Measurements from ENCODE around the gene TAS2R3.

GRCh38 chr7:140675214-140675861 is 2.6 kb downstream of the ADCK2 start:
- PRO-cap: no peak

- PRO-cap: no peak
Observed at GRCh38 chr7:140725525-140726587, 29.3 kb downstream of the NDUFB2 start.

DNA sequence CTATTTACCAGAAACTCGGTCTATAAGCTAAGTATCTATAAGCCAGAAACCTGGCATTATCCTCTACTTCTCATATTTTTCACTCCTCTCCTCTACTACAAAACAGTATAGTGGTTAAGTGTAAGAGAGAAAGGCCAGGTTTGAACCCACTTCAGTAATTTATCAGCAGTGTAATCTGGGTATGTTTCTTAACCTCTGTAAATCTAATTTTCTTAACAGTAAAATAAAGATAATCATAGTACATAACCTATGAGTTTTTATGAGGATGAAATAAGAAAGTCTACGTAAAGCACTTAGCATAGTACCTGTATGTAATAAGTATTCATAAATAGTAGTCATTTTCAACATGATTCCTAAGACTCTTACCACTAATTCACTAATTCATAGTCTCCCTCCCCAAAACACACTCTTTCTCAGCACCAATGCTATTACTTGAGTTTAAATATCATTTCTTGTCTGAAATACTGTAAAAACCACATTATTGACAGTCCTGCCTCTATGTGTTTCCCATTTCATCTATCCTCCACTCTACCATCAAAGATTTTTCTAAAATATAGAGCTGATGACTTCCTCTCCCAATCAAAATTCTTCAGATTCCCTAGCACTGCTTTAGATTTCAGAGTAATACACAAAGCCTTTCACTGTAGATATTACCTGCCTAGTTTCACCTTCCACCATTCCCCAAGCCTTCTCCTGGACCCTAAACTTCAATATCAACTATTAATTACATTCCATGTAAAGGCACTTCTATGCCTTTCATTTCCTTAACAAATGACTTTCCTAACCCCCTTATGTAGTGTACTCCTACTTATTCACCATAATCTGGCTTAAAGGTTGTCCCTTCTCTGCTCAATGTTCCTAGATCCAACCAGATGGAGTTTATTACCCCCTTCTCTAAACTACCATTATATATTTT is 95.5 kb downstream of the NDUFB2 start:
- PRO-cap: no peak

DNA sequence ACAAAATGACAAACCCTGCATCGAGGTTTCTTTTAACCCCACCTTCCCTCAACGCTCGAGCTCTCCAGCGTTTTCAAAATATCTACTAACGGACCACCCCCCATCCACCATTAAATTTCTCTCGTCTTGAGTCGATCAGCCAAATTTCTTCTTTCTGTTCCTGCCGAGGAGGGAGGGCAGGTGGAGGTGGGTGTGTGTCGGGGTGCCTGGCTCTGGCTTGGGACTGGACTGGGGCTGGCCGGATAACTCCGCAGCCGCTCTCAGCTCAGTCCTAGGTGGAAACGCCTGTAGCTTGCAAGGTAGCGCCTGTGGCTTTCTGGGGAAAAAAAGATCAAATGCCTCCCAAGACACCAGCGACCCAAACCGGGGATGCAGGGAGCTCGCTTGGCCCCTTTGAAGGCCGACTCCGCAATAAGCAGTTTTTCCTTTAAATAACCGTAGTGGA is 2.0 kb upstream of the TMEM178B start:
- PRO-cap: no peak

DNA sequence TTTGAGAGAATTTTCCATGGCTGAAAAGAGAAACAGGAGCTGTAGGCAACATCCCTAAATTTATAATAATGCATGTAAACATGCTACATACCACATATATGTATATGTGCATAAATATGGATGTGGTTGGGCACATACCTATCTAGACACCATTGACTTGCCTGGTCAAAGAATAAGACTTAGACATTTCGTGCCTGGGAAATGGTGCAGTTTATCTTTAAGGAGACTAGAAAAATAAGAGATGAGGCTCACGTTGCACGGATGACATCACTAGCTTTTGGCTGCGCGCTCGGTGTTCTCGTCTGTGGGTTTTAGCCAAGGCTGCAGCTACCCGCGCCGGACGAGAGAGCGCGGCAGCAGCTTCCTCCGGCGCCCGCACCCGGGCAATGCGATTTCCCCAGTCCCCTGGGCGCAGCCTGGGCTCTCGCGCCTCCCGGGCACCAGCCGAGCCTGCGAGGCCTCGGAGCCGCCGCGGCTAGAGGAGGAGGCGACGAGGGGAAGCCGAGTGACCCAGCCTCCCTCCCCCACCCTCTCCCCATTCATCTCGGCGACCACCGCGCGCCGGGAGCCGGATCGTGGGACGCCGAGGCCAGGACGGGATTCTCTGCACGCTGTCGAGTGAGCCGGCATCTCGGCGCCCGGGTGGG is 1.4 kb upstream of the TMEM178B start:
- PRO-cap: unidirectional peak, minus-strand start at position 388 of the sequence

GRCh38 chr7:141072955-141073799 is 687 bp upstream of the TMEM178B start:
- PRO-cap: no peak

- PRO-cap: no peak
Observed at GRCh38 chr7:141554870-141555650, 3.9 kb downstream of the AGK start.

- PRO-cap: no peak
Observed at GRCh38 chr7:141763842-141764304, at the start of gene TAS2R3. Gene TAS2R3 (plus strand): TSS chr7:141764097.

DNA sequence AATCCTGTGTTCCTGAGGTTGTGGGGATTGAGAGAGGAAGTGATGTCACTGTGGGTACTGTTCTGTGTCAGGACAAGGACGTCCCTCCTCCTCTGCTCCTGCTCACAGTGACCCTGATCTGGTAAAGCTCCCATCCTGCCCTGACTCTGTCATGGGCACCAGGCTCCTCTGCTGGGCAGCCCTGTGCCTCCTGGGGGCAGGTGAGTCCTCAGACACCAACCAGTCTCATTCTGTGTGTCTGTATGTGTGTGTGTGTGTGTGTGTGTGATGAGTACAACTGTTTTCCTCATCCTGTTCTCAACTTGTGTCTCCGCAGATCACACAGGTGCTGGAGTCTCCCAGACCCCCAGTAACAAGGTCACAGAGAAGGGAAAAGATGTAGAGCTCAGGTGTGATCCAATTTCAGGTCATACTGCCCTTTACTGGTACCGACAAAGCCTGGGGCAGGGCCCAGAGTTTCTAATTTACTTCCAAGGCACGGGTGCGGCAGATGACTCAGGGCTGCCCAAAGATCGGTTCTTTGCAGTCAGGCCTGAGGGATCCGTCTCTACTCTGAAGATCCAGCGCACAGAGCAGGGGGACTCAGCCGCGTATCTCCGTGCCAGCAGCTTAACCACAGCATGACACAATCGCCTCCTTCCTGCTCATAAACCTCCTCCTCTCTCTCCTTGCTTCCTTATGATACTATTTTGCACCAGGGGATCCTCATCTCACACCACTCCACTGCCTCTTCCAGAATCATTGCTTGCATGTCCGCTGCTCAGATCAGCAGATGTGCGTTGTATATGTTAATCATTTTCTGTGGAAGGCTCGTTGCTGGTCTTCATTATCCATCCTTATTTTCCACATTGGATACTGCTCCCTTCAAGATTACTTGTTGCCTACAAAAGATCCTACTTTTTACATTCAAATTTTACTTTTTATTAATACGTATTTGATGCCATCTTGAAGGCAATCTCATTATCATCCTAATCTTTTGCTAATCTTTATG is 126.7 kb upstream of the PRSS58 start:
- PRO-cap: no peak

DNA sequence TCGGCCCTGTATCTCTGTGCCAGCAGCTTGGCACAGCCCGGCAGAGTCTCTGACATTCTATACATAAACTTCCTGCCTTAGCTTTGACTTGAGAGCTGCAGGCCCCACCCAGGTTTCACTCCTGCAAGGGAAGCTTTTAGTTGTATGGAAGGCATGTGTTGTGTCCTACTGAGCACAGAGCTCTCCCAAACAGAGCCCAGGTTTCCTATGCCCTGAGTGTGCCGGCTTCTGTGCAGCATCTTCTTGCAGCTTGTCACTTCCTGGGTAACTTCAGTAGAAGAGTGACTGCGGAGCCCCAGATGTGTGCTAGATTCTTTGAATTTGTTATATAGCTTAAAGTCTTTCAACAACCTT is 205.7 kb upstream of the PRSS58 start:
- PRO-cap: no peak

DNA sequence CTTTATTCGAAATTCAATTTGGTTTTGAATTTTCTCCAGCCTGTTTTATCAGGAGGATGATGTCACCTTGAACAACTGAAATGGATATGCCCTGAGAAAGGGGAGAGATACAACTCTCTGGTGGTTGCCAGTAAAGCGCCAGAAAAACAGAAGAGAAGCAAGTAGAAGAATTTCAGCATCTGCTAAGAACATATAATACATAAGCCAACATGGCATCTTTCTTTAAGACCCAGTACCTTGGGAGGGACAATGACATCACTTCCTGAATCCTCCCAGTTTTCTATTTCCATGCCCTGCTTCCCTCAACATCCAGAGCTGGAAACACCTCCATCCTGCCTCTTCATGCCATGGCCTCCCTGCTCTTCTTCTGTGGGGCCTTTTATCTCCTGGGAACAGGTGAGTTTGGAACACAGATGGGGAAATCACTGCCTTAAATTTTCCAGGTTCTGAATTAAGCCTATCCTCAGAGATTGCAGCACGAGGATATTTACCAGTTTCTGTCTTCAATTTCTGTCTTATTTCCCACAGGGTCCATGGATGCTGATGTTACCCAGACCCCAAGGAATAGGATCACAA is 92.8 kb upstream of the PRSS1 start:
- PRO-cap: no peak

GRCh38 chr7:142715104-142715633 is 34.1 kb upstream of the PRSS1 start:
- PRO-cap: no peak

DNA sequence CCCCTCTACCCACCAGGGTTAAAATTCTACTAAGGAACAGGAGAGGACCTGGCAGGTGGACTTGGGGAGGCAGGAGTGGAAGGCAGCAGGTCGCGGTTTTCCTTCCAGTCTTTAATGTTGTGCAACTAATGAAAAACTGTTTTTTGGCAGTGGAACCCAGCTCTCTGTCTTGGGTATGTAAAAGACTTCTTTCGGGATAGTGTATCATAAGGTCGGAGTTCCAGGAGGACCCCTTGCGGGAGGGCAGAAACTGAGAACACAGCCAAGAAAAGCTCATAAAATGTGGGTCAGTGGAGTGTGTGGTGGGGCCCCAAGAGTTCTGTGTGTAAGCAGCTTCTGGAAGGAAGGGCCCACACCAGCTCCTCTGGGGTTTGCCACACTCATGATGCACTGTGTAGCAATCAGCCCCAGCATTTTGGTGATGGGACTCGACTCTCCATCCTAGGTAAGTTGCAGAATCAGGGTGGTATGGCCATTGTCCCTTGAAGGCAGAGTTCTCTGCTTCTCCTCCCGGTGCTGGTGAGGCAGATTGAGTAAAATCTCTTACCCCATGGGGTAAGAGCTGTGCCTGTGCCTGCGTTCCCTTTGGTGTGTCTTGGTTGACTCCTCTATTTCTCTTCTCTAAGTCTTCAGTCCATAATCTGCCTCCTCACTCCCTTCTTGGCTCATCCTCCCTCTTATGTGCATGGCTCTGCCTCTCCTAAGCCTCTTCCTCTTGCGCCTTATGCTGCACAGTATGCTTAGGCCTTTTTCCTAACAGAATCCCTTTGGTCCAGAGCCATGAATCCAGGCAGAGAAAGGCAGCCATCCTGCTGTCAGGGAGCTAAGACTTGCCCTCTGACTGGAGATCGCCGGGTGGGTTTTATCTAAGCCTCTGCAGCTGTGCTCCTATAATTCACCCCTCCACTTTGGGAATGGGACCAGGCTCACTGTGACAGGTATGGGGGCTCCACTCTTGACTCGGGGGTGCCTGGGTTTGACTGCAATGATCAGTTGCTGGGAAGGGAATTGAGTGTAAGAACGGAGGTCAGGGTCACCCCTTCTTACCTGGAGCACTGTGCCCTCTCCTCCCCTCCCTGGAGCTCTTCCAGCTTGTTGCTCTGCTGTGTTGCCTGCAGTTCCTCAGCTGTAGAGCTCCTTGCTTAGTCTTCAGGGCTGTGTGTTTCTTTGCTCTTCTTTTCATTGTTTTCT is 17.7 kb downstream of the PRSS2 start:
- PRO-cap: no peak

DNA sequence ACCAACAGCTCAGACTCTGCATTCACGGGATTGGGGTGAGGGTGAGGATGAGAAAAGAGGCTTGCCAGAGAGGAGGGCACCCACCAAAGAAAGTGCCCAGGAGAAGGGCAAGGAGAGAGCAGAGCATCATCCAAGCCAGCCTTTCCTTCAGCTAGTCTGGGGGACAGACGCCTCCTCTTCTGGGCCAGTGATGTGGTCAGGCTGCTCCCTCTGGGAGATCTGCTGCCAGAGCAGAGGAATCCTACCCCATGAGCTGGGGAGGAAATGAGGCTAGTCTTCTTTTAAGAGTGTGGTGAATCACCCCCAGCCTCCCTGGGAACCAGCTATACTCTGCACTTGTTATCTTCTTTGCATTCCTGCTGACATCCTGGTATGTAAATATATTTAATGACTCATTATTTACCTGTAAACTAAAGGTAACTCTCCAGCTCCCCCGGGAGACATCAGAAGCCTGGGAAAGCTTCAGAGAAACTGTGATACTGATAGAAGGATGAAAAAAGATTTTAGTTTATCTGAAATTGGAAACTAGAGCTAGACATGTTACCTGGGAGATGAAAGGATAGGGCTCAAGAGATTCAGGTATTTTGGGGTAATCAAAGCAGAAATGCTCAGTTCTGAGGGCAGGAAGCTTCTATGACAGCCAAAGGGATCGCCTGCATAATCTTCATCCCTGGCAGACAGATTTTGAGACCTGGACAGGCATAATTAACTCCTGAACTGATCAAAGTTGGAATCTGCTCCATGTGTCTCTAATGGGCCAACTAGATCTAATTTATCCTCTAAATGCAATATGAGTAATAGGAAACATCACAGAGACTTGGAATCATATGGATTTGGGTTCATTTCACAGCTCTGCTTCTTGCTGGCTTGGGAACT is 41.5 kb upstream of the EPHB6 start:
- PRO-cap: no peak

- PRO-cap: no peak
Observed at GRCh38 chr7:143042681-143043431, 9.3 kb upstream of the OR6V1 start.

DNA sequence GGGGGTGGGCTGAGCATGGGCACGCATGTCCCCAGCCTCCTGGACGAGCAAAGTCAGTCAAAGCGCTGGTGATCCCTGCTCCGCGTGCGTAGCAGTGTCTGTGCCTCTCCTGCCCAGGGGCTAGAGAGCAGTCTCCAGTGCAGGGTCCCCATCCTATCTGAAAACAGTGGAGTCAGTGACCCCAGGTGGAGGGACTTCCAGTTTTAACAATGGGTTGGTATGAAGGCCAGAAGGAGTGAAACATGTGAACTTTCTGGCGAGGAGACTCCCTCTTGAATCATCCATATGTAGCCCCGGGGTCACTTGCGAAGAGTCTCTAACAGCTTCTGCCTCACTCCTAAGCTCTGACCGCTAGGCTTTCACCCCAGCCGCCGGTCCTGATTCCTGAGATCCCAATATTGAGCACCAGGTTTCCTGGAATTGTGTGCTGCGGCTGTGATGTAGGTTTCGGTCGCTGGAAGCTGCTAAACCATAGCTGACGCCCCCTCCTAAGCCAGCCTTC is 653 bp upstream of the CASP2 start:
- PRO-cap: no peak

GRCh38 chr7:143383838-143384936 is 3.0 kb downstream of the ZYX start:
- PRO-cap: no peak

DNA sequence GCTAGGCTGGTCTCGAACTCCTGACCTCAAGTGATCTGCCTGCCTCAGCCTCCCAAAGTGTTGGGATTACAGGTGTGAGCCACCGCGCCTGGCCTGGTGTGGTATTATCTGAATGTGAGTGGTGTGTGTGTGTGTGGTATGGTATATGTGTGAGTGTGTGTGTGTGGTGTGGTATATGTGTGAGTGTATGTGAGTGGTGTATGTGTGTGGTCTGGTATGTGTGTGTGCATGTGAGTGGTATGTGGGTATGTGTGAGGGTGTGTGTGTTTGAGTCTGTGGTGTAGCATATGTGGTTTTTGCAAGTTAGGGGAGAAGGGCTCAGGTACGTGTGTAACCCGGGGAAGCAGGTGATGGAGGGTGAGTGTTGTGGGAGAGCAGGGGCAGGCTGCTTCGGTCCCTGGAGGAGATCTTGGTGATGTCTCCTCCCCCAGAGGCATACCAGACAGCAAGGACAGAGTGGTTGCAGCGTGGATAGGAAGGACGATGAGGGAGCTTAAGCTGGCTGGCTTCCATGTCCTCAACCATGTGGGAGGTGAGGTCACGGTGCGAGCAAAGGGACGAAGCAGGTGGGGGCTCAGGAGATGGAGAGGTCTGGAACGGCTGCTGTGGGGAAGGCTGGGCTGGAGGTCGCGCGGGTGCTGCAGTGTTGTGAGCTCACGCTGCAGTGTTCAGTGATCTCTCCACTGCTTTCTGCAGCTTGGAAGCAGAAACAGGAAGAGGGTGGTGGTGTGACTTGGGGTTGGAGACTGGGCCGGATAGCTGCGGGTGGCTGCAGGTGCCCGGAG is 4.9 kb downstream of the ZYX start:
- PRO-cap: no peak

GRCh38 chr7:143885825-143886702 is 15.9 kb downstream of the TCAF1 start:
- PRO-cap: no peak

- PRO-cap: no peak
Observed at GRCh38 chr7:144004637-144005051, 4.5 kb downstream of the OR6B1 start.

Measured in right cardiac atrium (tissue), 1 donor.